LNCaP clone FGC (cell line): ENCODE data around the gene TMC8.

DNA sequence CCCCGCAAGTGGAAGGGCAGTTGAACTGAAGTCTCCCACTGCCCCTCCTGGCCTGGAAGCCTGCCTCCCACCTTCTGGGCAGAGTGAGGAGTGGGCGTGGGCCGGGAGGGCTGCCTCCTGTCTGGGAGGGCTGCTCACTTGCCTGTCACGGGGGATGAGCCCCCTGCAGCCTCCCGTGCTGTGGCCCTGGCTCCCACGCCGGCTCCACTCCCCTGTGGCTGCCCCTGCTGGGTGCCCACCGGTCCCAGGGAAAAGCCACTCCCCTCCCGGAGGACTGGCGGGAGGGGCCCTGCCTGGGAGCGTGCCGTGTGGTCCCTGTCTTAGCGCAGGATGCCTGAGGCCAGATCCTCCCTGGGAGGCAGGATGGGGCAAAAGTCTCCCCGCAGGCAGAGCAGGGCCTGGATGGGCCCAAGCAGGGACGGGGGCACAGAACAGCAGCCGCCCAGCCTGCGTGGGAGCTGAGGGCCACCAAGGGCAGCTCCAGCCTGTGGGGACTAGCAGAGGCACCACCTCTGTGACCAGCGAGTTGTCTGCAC, 199.2 kb downstream of the SEPTIN9 start:
- RRBS, 2 experiments = 94 to 96% methylated on average over 5 of the region's 18 CpGs

DNA sequence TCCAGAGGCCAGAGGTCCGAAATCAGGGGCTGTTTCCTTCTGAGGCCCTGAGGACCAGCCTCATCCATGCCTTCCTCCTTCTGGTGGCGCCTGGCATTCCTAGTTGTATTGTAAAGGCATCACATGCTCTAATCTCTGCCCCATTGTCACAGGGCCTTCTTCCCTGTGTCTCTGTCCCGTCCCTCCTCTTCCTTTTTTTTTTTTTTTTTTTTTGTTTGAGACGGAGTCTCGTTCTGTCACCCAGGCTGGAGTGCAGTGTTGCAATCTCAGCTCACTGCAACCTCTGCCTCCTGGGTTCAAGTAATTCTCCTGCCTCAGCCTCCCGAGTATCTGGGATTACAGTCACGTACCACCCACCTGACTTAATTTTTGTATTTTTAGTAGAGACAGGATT, 212.3 kb downstream of the SEPTIN9 start:
- RRBS, 2 experiments = no CpG with 5 or more reads among the region's 7 CpGs

- RRBS, 2 experiments = no CpG with 5 or more reads among the region's 12 CpGs
Observed at GRCh38 chr17:77555178-77555499, 273.8 kb downstream of the SEPTIN9 start.

DNA sequence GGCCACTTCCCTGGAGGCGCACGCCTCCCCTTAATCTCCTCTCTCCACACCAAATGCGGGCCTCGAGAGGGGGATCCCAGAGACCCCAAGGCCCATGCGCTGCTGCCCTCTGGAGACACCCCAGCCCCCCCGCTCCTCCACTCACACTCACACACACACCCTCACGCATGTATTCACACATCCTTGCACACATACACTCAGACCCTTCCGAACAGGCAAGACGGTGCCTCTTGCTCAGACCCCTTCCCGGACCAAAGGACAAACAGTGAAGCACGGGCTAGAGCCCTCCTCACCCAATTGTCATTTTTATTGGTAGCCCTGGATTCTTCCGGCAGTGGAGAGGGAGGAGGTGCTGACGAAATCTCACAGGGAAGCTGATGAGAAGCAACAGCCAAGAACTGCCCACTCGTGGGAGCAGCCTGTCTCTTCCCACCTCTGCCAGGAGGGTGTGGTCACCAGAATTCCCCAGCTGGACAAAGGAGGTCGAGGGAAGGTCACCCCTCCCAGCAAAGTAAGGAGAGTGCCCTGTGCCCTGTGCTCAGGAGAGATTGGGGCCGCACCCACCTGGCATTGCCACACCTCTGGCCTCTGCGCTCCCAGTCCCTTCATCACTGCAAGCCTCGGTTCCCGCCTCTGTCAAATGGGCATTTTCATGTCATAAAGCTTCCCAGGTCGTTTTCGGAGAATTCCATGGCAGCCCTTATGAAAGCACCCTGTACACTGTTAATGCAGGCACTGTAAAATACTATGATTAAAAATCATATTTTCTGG, 135.9 kb upstream of the TNRC6C start:
- RRBS, 2 experiments = 51 to 60% methylated on average over 3 of the region's 21 CpGs

DNA sequence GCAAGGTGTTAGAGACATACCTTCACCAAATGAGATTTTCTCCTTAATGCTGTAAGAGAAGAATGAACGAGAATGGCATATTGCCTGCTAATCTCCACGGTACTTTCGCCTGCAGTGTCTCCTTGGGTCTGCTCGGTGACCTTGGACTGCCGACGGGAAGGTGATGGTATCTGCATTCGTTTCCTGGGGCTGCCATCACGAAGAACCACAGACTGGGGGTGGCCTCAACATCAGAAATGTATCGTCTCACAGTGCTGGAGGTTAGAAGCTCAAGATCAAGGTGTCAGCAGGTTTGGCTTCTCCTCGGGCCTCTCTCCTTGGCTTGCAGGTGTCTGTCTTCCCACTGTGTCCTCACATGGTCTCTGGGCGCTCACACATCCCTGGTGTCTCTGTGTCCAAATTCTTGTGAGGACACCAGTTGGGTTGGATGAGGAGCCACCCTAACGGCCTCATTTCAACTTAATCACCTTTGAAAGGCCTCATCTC, 86.3 kb upstream of the TNRC6C start:
- RRBS, 2 experiments = no CpG with 5 or more reads among the region's 12 CpGs

GRCh38 chr17:77886788-77887313, 71.7 kb upstream of the TNRC6C start:
- RRBS, 2 experiments = no CpG with 5 or more reads among the region's 6 CpGs

DNA sequence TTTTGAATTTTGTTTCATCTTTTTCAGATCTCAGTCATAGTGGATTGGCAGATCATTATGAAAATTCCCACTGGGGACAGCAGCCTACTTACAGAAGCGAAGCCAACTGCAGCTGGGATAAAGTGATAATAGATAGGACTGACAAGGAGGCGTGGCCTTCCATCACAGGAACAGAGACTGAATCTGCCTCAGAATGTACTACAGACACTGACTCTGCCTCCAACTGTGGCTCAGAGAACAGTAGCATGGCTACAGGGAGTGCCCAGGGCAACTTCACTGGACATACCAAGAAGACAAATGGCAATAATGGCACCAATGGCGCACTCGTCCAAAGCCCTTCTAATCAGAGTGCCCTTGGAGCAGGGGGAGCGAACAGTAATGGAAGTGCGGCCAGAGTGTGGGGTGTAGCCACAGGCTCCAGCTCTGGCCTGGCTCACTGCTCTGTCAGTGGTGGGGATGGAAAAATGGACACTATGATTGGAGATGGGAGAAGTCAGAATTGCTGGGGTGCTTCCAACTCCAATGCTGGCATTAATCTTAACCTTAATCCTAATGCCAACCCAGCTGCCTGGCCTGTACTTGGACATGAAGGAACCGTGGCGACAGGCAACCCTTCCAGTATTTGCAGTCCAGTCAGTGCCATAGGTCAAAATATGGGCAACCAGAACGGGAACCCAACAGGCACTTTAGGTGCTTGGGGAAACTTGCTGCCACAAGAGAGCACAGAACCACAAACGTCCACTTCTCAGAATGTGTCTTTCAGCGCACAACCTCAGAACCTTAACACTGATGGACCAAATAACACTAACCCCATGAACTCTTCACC, 79.5 kb downstream of the TMC6 start:
- RRBS, 2 experiments = no CpG with 5 or more reads among the region's 11 CpGs

GRCh38 chr17:78049644-78050649, 78.6 kb downstream of the TMC6 start:
- RRBS, 2 experiments = no CpG with 5 or more reads among the region's 14 CpGs

DNA sequence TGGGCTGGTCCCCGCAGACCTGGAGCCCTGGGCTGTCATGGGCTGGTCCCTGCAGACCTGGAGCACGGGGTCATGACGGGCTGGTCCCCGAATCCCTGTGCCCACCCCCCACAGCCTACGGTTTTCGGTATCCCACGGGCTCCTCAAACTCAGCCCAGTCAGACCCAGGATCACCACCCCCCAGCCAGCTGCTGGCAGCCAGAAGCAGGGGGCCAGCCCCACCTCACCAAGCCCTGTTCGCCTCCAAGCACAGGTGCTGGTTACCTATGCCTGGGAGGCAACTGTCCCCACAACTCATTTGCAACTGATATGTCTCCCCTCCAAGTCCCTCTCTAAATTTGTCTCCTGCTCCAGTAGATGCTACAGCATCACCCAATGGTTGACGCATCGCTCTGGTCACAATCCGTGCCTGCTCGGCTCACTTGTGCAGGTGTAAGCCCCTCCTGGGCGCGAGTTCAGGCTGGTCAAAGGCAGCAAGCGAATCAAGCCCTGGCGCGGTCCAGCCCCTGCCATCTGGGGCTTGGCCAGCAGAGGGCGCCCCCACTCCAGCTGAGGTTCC, 16.2 kb downstream of the TMC6 start:
- RRBS, 2 experiments = no CpG with 5 or more reads among the region's 18 CpGs

GRCh38 chr17:78113393-78113801, 15.2 kb downstream of the TMC6 start:
- RRBS, 2 experiments = 33% methylated on average over 2 of the region's 8 CpGs; no CpG with 5 or more reads in 1 of the 2 experiments

DNA sequence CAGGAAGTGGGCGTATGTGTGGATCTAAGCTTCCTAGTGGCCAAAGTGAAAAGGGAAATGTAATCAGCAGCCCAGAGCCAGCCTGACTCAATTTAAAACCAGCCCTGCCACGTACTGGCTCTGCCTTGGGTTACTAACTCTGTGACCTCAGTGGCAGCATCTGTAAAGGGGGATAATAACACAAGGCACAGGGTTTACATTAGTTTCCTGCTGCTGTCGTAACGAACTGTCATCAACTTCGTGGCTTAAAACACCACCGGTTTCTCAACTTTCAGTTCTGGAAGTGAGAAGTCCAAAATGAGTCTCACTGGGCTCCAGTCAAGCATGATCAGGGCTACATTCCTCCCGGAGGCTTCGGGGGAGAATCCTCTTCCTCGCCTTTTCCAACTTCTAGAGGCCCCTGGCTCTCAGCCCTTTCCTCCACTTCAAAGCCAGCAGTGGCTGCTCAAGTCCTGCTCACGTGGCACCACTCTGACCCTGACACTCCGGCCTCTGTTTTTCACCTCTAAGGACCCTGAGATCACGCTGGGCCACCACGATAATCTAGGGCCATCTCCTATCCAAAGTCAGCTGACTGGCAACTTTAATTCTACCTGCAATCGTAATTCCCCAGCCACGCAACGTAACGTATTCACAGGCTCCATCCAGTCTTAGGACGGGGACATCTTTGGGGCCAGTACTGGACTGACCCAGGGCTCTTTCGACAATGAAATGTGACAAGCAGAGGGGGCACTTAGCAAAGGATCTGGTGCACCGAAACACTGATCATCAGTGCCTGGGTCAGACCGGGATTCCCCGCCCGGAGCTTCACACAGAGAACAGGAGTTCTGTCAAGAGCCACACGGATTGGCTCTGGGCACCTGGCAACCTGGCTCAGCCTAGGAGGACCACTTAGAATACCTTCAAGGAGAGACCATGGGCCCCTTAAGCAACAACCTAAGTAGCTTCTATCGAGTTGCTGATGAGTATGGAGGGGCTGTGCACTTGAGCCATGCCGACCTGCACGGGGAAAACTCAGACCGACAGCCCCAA, 14.4 kb downstream of the TMC6 start:
- RRBS, 2 experiments = 97 to 100% methylated on average over 2 of the region's 28 CpGs

DNA sequence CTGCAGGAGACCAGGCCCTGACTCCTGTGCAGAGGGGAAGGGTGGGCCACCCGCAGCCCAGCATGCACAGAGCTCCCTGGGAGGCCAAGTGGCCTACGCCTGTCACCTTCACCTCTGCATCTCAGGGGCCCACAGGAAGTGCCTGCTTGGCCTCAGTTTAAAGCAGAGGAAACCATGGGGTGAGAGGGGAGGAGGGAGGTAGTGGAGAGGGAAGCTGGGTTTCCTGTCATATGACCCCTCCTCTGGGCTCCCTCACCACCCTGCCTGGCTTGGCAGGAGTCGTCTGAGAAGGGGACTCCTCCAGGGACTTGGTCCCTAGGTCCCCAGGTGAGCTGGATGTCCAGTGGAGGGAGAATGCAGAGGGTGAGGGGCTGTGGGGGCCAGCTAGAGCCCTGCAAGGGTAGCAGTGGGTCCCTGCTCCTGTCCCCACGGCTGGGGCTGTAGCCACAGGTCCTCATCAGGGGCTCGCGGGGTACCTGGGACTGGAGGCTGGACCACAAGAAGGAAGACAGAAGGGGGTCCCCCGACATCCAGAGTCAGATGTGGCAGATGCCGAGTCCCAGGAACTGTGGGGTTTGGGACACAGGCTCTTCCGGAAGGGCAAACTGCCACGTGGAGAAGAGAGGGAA, at the start of gene TMC8:
Gene TMC8, plus strand, starts transcription at position 247 of the 629 bp plus-strand sequence.
- RRBS, 2 experiments = 84 to 85% methylated on average over 2 of the region's 10 CpGs

- RRBS, 2 experiments = 76 to 80% methylated on average over 30 to 33 of the region's 59 CpGs
Observed at GRCh38 chr17:78131876-78132713, 1.5 kb downstream of the TMC8 start.

DNA sequence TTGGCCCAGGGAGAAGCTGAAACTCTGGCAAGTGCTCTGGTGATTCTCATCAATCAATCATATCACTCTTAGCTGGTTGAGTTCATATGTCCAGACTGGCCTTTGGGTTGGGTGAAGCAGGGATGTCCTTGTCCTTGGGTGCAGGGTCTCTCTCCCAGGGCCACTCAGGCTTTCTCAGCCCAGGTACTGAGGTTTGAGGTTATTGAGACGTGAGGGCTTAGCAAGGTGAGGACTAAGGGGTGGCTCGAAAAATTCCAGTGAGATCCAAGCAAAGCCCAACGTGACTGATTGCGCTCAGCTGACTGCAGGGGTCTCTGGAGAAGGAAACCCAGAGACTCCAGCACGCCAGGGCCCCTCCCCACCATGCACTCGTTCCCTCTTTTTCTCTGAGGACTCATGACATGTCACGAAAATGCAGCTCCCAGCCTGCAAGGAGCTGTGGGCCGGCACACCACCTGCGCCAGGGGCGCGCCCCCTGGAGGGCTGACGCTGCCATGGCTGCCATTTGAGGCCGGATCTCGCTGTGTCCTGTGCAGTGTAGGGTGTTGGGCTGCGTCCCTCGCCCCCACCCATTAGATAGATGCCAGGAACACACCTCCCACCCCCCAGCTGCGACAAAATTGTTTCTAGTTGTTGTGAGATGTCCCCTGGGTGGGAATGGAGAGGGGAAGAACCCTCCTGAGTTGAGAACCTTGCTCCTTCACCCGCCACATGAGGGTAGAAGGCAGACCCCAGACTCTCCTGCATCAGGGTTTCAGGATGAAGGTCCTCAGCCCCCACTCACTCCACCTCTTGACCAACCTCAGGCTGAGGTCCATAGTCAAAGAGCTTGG, 8.1 kb downstream of the SYNGR2 start:
- RRBS, 2 experiments = 8 to 53% methylated on average over 6 of the region's 18 CpGs

- RRBS, 2 experiments = 89 to 91% methylated on average over 31 to 33 of the region's 77 CpGs
Observed at GRCh38 chr17:78358529-78359358, 1.1 kb downstream of the SOCS3 start.

GRCh38 chr17:78666608-78667201, 89.5 kb upstream of the DNAH17 start:
- RRBS, 2 experiments = 81 to 91% methylated on average over 3 of the region's 13 CpGs

DNA sequence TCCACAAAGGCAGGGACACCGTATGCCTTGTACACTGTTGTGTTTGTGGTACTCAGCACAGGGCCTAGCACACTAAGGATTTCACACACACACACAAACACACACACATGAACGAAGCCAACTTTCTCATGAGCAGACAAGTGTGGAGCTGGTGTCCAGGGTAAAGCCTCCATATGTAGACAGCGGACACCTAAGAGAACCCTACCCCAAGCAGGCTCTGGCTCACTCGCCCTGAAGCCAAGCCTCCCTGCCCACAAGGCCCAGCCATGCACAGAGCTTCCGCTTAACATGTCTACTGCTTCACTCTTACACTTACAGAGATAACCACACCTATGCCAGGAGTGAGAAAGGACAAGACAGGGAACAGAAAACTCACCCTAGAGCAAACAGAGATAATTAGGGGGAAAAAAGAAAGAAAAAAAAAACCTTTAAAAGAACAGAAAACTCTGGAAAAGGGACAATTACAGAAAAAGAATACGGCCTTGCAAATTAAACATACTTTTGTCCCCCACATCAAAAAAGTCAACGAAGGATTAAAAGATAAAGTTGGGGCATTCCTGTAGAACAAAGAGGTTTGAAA, 67.5 kb downstream of the CYTH1 start:
- RRBS, 2 experiments = no CpG with 5 or more reads among the region's 7 CpGs

DNA sequence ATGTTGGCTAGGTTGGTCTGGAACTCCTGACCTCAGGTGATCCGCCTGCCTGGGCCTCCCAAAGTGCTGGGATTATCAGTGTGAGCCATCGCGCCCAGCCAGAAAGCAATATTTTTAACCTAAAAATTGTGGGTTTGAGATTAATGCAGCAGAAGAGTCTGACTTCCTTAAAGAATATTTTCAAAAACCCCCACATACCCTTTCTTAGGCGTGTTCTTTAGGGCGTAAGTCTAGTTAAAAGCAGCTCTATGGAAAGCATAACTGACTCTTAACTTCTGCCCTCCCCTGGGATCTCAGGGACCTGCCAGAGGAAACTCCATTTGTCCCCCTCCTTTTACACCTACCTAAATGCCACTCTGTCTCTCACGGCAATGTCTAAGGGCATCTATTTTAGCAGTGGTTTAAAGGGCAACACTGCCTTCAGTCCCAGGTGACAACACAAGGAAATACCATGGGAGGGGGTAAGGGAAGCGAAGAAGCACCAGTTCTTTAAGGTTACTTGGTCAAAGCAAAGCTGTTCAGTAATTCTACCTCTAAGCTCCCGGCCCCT, 47.4 kb downstream of the CYTH1 start:
- RRBS, 2 experiments = 70% methylated on average over 1 of the region's 8 CpGs; no CpG with 5 or more reads in 1 of the 2 experiments

GRCh38 chr17:78758649-78759237, 23.3 kb downstream of the CYTH1 start:
- RRBS, 2 experiments = no CpG with 5 or more reads among the region's 9 CpGs

GRCh38 chr17:78769323-78769684, 12.8 kb downstream of the CYTH1 start:
- RRBS, 2 experiments = no CpG with 5 or more reads among the region's 4 CpGs